Anterior vena cava (tissue), 1 donor: ENCODE measurements around a stretch of chr1.

GRCh38 chr1:30738789-30739114 lies 15.4 kb upstream of the MATN1 start:
- PRO-cap: no peak

DNA sequence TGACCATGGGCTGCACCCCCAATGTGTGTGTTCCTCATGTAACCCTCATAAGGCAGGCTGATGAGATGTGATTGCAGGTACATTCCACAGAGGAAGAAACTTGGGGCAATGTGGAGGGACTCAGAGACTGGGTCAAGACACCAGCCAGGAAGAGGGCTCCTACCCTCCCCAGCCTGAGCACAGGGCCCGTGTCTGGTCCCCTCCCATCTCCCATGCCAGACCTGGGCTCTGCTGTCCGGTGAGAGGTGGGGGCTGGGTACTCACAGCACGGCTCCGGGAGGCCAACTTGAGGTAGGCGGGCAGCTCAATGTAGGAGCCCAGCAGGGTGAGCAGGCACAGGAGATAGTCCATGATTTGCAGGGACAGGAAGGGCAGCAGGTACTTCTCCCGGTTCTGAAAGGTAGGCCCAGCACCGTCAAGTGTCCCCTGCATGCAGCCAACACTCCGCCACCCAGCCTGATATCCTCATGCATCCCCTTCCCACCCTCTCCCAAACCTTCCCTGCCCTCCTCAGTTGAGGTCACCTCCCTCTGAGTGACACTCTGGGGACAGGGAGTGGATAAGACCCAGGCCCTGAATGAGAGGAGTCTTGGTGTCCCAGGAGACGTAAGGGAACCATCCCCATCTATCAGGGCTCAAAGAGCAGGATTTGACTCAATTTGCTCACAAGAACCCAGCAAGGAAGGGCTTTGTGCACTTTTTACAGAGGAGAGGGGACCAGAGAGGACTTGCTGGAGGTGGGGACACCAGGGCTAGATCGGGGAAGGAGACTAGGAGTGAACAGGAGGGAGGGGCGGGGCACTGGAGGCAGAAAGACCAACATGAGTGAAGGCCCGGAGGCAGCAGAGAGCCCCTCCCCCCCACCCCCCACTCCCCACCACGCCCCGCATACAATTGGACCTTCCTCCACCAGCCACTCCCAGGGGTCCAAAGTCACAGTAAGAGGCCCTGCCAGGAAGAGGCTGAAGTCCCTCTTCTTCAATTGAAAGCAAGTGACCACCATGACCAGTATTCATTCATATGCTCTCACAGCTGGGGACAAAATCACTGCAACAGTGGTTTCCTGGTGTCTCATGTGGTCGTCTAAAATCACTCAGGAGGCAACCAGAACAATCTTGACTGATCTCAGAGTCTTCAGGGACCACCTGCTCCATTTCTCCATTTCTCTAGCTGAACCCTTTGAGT lies 16.6 kb upstream of the MATN1 start:
- PRO-cap: no peak

GRCh38 chr1:30746287-30747338 lies 11.0 kb downstream of the LAPTM5 start:
- PRO-cap: no peak

- PRO-cap: no peak
Measured at GRCh38 chr1:30782301-30782625, 24.7 kb upstream of the LAPTM5 start.

DNA sequence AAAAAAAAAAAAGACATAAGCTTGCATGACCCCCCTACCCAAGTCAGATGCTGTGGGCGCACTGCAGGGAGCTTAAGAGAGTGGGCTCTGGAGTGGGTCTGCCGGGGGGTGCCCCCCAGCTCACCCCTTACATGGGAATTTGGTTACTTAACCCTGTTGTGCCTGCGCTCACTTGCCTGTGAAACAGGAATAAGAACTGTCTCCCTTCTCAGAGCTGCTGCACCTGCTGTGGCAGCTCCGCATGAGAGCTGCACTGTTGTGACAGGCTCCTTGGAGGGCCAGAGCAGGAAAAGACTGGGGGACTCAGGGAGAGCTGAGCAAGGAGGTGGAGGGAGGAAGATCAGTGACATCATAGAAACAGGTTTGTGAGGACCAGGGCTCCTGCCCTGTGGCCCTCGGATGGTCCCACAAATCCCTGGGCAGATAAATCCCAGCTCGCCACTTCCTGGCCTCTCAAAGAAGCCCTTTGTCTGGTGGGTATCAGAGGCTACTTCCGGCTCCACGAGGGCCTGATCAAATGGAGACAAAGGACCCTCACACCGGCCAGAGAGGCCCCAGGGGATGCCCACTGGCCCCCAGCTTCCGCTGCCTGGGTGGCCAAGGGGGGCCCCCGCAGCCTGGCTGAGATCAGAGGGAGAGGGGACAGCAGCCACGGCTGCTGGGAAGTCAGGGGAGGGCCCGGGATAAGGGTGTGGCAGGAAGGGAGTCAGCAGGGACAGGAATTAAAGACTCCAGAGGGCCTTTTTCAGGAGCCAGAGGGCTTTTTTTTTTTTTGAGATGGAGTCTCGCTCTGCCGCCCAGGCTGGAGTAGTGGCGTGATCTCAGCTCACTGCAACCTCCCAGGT lies 28.9 kb upstream of the LAPTM5 start:
- PRO-cap: no peak

DNA sequence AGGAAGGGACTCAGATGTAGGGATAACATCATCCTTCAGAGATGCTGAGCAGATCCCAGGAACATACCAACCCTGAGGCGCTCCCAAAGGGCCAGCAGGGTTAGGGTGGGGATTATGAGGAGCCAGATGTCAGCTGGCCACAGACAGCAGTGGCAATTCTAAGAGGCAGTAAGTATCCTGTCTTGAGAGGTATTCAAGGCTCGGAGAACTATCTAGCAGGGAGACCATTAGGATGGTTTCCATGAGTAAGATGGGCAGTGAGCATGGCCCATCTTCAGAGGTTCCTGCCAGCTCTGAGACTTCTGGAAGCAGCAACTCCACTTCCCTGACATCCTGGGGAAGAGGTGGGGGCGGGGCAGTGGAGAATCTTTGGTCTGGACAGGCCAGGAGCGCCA lies 2.6 kb upstream of the SDC3 start:
- PRO-cap: no peak

DNA sequence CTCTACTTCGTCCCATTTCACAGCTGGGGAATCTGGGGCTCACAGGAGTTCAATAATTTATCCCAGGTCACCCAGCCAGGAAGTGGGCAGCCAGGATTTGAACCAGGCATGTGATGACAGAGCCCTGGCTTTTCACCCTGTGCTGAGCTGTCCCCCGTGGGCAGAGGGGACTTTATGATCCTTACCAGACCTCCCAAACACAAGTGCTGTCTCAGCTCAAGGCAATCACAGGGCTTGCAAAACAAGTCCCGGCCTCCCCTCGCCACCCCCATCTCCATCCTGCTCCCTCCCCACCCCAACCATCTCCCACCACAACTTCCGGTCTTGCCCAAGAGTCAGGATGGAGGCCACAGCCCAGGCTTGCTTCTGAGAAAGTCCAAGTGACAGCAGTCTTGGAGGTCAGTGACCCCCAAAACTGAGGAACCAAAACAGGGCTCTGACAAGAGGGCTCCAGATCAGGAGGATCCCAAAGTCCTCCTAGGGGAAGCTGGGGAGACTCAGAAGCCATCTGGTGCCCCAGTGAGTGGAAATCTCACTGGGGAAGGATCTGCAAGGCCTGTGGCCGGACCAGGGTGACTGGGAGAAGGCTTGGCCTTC lies 4.4 kb upstream of the SDC3 start:
- PRO-cap: no peak

GRCh38 chr1:31001278-31001980 lies 64.1 kb downstream of the PUM1 start:
- PRO-cap: no peak

DNA sequence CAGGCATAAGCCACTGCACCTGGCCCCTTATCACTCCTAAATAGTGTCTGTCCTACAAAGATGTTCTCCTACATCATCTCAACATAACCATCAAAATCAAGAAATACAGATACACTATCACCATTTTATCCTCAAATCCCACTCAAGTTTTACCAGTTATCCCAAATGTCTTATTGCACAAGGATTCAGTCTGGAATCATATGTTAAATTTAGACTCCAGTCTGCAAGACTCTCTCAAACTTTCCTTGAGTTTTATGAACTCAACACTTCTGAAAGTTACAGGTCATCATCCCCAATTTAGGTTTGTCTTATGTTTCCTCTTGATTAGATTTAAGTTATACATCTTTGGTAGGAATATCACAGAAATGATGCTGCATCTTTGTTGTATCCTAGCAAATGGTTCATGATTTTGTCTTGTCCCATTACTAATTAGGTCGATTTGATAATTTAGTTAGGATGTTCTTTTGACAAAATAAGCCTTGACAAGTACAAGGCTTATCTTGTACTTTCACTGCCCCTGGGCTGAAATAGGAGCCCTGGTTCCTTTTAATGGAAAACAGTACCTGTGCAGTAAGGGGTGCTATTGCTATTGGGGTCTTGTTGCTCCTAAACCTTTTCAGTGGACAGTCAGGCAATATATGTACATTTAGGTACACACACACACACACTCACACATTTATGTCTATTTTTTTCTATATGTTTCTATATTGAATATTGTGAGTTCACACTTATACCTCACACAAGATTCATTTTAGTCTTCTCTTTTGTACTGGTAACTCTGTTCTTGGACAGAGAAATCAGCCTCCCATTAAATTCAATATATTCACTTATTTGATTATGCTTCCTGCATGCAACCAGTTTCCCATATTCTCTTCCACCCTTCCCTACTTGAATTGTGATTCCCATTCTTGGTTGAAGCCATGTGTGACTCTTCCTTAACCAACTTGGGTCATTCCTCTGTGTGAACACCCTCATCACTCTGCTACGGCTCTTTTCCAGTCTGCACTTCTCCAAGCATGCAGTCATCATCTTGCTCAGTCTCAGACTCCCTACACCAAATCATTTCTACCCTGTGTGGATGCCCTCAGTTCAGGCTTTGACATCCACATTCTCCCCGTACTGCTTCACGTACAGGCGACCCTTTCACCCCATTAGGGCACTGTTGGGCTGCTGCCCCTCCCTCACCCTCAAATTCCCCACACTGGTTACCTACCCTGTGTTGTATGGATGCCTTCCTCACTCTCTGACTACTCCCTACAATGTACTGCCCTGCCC lies 10.6 kb downstream of the SNRNP40 start:
- PRO-cap: no peak

DNA sequence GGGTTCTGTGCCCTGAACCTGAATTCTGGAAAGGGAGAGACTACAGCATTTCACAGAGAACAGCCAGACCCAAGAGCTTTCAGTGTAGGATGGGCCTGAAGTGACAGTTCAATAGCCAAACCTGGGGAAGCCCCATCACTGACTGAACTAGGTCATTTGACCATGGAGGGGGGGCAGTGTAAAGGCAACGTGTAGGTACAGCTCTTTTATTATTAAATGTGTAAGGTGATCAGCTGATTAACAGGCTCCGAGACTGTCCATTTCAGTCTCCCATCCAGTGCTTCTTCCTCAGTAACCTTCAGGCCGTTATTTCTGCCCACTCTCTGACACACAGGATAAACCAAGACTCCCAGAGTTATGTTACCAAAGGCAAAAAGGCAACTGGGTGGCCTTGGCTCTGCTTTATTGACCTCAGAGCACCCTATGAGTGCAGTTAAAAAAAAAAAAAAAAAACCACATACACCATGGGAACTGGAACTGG lies 7.6 kb downstream of the FABP3 start:
- PRO-cap: no peak

DNA sequence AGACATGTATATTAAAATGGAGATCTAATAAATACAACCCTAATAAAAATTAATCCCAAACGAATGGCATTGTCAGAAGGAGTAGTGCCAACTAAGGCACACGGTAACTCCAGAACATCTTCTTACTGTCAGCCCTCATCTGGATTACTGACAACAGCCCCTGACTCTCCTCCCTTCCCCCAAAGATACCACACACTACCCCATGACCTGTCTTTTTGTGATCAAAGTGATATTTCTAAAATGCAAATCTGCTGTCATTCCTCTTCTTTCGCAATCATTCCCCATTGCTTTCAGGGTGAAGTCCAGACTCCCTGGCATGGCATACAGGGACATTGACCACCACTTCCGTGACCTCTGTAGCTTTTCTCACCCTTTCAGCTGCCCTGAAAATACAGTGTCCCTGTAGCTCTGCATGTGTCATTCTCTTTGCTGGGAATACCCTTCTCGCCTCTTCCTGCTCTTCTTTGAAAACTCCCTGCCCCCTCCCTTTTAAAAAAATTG lies 4.1 kb downstream of the SERINC2 start:
- PRO-cap: no peak

- PRO-cap: no peak
Measured at GRCh38 chr1:31510336-31510708, 66.0 kb upstream of the TINAGL1 start.

DNA sequence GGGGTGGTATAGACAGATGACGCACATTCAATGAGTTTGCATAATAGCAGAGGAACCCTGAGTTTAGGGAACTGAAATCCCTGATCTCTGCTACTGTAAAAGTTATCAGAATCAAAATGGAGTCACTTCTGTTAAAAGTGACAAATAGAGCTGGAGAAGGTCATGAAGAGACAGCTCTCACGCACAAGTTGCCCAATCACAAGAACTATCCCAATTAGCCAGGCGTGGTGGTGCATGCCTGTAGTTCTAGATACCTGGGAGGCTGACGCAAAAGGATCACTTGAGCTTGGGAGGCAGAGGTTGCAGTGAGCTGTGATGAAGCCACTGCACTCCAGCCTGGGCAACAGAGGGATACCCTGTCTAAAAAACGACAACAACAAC lies 11.4 kb upstream of the HCRTR1 start:
- PRO-cap: no peak

DNA sequence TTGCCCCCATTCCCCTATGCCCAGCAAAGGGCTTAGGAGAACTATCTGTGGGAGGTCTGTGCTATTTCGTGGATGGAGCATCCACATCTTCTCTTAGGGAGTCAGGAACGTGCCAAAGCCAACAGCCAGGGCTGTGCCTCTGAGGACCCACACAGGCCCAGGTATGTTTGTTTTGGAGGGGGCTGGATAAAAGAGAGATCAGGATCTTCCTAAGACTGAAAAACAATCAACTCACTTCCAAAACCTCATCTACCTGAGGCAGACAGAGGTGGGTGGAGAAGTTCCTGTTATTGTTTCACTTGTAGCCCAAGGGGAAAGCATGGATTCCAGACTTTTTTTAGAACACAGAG lies 3.8 kb upstream of the PEF1 start:
- PRO-cap: no peak

DNA sequence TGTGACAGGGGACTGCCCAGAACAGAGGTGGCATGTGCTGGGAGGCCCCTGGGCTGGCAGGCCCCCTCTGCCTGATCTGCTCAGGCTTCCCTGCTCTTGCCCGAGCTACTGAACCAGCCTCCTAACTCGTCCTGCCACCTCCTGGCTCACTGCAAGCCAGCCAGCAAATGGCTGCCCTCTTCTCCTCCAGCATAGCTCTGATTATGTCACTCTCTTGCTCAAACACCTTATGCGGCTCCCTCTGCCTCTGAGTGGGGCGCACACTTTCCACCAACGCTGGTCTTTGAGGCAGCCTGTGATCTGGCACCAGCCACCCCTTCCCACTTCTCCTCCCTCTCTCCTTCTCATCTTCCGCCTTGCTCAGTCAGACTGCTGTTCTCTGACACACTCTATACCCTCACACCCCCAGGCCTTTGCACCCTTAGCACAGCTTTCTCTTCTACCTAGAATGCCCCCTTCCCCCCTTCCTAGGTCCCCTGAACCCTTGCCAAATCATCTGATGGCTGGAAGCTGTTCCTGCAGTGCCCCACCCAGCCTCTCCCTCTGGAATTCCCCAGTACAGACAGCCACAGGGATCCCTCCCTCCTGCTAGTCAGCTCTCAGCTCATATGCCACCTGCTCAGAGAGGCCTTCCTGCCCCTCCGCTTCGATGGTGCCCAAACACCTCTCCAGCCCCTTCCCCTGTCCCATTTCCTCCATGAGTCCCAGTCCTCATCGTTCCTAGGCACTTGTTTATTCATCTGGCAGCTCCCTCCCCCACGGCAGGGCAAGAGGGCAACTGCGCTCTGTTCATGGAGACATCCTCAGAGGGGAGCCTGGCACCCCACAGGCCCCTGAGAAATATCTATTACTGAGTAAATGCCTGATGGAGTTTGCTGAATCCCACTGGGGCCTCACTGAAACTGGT lies 21.7 kb upstream of the PEF1 start:
- PRO-cap: no peak

GRCh38 chr1:31689317-31690140 lies 14.3 kb downstream of the COL16A1 start:
- PRO-cap: no peak

- PRO-cap: no peak
Measured at GRCh38 chr1:31696762-31697197, 7.0 kb downstream of the COL16A1 start.

DNA sequence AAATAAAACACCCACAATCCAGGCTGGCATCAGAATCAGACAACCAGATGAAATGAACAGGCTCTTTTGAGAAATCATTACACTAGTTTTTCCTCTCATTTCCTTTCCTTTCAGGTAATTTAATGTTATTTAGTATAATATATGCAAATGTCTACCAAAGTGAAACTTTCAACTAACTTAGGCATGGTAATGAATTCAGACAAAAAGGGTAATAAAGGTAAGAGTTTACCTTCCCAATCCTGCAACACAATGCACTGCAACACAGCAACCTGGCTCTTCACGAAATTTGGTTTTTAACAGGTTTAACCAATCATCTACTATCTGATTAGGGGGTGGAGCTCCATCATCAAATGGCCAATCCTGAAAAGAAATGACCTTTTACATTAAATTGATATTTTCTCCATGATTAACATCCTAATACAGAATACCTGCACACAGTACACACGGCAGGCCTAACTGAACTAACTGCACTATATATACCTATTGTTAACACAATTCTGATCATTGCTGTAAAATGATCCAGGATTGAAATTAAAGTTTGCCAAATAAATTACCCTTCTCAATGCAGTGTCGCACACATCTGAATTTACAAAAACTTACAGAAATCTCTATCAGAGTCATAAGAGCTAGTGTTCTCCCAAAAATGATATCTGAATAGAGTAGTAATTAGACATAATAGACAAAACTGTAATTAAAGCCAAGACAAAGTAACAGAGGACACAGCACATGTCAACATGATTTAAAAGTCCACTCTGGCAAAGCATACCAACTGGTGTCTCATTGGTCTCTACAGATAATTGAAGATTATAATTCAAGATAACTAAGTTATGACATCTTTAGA lies 26.5 kb downstream of the PTP4A2 start:
- PRO-cap: no peak

DNA sequence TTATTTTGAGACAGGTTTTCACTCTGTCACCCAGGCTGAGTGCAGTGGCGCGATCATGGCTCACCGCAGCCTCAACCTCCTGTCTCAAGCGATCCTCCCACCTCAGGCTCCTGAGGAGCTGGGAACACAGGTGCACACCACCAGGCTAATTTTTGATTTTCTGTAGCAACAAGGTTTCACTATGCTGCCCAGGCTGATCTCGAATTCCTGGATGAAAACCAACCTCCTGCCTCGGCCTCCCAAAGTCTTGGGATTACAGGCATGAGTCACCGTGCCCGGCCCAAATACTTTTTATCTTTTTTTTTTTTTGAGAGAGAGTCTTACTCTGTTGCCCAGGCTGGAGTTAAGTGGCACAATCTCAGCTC lies 15.5 kb downstream of the PTP4A2 start:
- PRO-cap: no peak

GRCh38 chr1:31954583-31955280 lies 16.6 kb upstream of the PTP4A2 start:
- PRO-cap: bidirectional peak, plus-strand start at chr1:31954913, minus-strand start at chr1:31954740